Thoracic aorta (tissue), 1 donor: ENCODE measurements around a stretch of chr17.

DNA sequence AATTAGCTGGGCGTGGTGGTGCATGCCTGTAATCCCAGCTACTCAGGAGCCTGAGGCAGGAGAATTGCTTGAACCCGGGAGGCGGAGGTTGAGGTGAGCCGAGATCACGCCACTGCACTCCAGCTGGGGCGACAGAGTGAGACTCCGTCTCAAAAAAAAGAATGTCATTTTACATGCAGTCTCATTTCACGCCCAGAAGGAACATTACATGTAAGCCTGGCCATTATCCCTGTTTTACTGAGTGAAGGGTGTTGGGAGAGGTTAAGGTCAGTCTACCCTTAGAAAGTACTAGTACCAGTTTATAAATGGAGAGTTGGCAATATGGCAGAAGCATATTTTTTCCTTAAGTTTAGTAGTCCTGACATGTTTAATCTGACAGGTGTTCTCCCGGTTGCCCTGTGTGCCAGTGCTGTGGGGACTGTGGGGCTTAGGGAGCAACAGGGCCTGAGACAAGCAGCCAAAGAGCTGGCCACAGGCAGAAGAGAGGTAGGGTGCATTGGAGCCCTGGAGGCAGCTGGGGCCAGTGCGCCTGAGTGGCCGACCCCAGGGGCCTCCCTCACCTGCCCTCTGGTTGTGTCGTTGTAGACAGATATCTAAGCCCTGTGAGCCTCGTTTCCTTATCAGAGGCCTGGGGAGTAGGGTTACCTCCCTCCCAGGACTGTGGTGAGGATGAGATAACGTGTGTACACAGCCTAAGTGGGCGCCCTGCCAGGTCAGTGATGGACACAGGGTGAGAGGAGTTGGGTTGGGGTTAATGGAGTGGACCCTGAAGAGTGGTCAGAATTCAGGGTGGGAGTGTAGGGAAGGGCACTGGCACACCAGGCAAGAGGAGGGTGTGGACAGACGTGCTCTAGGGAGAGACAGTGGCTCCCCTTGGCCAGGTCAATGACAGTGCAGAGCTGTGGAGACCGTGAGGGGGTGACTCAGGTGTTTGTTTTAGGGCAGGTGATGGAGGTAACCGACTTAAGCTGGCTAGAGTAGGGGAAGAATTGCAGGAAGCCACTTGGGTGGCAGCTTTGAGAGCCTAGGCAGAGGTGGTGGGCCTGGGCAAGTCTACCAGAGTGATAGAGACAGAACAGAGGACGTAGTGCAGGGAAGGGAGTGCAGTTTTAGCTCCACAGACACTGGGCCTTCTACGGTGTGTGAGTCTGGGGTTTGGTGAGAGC lies 3.3 kb downstream of the NARF start:
- RAMPAGE, long total RNA: no peak

- RAMPAGE, long total RNA: no peak
These were observed 22.5 kb upstream of the FOXK2 start for GRCh38 chr17:82496913-82497520.

- RAMPAGE, long total RNA: no peak
These were observed 54.9 kb downstream of the WDR45B start for GRCh38 chr17:82593111-82593969.

GRCh38 chr17:82627596-82627975 lies 20.7 kb downstream of the WDR45B start:
- RAMPAGE, long total RNA: no peak

- RAMPAGE, long total RNA: no peak
These were observed 7.0 kb upstream of the WDR45B start for GRCh38 chr17:82654746-82656076.

GRCh38 chr17:82765207-82765765 lies 13.4 kb downstream of the TBCD start:
- RAMPAGE, long total RNA: no peak

DNA sequence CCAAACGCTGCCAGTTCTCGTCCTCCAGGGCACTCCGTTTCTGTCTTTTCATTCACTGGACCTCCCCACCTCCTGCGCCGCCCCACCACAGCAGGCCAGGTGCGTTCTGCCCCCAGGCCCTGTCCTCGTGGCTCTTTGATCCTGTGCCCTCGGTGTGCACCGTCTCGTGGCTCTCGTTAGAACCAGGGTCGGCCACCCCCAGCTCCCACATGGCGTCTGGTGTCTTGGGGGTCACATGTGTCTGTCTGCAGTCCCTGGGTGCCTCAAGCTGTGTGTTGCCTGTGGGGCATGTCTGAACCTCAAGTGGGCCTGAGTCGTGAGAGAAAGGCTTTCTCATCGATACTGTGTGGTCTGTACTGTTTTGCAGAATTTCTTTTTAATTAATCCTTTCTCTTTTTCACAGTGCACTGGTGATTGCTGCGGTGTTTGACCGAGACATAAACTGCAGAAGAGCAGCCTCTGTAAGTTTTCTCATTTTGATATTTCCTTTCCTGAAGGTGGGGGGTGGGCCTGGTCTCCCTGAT lies 44.0 kb upstream of the ZNF750 start:
- RAMPAGE, long total RNA: no peak

DNA sequence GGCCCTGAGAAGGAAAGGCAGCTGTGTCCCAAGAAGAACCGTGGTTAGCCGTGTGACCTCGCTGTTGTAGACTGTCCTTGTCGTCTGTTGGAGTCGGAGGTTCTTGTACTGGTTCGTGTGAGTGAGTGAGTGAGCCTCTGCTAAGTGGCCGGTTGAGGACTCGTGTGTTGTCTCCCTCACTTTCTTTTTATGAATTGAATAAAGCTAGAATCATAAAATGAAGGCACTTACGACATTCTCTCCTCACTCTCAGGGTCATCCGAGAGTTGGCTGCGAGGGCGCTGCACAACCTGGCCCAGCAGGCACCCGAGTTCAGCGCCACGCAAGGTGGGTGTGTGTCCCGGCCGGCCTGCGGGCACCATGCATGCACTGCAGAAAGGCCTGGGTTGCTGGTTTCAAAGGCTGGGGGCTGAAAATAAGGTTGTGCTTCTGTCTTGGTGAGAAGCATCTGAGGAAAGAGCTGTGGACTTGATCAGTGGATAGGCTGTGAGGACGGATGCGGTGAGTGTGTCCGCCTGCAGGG lies 63.4 kb upstream of the ZNF750 start:
- RAMPAGE, long total RNA: no peak

DNA sequence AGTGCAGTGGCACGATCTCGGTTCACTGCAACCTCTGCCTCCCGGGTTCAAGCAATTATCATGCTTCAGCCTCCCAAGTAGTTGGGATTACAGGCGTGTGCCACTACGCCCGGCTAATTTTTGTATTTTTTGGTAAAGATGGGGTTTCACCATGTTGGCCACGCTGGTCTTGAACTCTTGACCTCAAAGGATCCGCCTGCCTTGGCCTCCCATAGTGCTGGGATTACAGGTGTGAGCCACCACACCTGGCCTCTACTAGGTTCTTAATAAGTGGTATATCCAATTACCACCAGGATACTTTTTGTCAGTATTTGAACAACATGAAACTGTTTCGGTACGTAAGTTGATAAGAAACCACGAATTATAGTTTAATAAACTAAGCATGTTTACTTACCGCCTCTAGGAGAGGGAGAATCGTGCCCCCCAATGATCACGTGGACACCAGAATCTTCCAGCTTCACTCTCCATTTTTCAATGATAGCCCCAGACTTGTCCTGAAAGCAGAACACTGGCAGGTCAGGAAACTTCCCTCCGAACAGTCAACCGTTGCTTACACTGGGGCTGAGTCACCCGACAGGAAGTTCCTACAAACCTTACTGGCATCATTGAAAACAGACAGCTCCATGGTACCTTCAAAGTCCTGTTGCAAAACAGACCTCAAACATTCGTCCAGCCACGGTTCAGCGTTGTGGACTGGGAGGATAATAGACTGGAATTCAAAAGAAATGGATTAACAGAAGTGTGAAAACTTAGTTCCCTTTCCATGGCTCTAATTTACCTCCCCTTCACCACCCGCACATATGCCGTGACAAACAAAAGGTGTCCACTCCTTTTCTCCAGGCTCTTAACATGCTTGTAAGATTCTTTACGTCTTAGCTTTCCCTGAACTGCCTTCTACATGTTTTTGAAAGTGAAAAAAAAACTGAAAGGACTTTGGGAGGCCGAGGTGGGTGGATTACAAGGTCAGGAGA lies 3.2 kb downstream of the B3GNTL1 start:
- RAMPAGE, long total RNA: start-site peak on the minus strand centred at position 482 of the sequence, 162 bp wide, 21 reads

- RAMPAGE, long total RNA: no peak
These were observed 4.2 kb upstream of the METRNL start for GRCh38 chr17:83074984-83075824.

DNA sequence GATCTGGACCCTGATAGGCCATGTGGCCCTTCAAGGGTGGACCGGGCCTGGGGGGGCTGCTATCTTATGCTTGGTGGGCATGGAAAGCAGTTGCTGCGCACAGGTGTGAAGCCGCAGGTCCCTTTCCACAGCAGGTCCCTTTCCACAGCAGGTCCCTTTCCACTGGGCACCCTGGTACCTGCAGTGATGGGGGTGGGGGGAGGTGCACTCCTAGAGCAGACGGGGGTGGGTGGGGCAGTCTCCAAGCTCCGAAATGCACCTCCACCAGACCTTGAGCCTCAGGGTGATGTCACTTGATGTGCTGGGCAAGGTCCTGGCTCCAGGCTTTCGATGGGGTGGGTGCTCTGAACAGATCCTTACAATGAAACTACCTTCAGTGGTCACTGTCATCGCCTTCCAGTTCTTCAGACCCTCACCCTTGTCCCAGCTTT lies 1.6 kb upstream of the METRNL start:
- RAMPAGE, long total RNA: no peak

- RAMPAGE, long total RNA: no peak
These were observed 9.3 kb downstream of the METRNL start for GRCh38 chr17:83088604-83089213.

GRCh38 chr17:83092947-83093460 lies 13.6 kb downstream of the METRNL start:
- RAMPAGE, long total RNA: no peak

DNA sequence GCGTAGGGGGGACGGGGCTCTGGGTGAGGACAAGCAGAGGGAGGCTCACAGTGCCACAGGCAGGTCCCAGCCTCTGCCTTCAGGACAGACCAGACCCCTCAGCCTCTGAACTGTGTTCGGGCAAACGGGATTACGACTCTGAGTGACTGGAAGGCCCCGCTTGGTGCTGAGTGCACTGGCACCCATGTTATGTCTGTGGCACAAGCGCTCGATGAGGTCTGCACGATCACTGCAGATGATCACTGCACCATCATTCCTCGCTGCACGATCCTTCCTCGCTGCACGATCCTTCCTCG lies 29.1 kb downstream of the METRNL start:
- RAMPAGE, long total RNA: no peak

DNA sequence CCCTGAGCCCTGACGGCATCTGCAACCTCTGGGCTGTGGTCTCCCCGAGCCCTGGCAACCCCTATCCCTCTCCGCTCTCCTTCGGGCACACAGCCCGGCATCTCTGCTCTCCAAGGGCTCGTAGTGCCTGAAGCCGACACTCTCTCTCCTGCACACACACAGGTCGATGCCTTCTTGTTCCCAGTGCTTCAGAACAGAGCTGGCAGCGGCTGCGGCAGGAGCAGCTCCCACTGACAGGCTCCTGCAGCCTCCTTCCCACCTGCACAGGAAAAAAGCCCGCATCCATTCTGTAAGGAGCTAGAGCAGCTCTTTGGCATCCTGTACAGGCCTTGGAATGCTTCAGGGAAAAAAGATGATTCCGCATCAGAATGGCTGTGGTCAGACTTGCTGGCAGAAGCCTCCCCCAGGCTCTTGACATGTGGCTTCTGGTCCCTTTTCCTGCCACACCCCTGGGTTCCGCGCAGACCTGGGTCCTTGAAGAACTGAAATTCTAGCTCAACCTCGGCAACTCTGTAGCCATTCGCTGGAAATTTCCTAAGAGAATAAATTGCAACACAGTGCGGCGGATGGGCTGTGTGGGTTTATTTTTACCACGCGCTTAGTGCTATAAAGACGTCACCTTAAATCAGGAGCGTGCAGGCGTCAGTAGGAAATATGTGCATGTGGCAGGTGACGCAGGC lies 46.0 kb downstream of the METRNL start:
- RAMPAGE, long total RNA: no peak

- RAMPAGE, long total RNA: no peak
These were observed 75.9 kb downstream of the METRNL start for GRCh38 chr17:83155023-83156086.

GRCh38 chr17:83199447-83200198 lies 120.2 kb downstream of the METRNL start:
- RAMPAGE, long total RNA: no peak